GM12891 (cell line): ENCODE data around the gene OR8S1.

DNA sequence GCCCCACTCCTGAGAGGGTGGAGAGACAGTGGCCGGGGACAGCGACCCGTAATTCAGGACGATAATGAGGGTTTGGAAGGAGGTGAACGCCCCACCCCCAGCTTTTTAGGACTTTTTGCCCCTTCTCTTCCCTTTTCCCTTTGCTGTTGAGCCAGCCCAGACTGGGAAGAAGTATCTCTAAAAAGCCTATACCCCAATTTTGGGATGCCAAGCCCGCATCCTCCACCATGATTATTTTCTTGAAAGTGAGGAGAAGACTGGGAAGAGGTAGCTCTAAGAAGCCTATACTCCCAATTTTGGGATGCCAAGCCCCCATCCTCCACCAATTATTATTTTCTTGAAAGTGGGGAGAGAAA, 1.0 kb upstream of the RAPGEF3 start:
- RRBS = no CpG with 5 or more reads among the region's 6 CpGs

DNA sequence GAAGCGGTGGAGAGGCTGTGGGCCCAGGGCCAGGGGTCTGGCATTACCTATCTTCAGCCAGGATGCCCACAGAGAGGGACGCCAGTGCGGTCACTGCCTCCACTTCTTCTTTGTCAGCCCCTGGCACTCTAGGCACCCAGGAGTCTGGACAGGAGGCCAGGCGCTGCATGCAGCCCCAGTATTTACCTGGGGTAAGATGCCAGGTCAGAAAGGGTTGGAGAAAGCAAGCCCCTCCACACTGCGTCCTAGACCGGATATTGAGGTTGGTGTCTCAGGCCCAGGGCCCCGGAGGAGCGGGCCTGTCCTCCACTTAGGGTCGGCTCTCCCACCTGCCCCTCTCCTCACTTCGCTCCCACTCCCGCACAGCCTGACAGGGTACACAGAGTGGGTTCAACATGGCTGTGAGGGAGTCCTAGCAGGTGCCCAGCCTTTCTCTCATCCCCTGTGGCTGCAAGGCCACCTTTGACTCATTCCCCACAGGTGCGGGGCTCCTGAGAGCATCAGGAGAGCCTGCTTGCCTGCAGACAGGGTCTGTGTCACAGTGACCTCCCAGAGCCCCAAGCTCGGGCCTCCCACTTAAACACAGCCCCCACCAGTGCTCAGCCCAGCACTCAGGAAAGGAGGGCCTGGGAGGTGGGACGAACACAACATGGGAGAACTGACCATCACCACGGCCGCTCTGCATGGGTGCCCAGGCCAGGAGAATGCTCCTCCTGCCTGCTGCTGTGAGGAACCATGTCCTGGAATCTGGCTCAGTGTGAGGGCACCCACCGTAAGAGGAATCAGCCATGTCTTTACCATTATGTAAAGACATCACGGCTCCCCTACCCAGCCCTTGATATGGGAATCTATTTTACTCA, 11.2 kb downstream of the SLC48A1 start:
- RRBS = no CpG with 5 or more reads among the region's 18 CpGs

DNA sequence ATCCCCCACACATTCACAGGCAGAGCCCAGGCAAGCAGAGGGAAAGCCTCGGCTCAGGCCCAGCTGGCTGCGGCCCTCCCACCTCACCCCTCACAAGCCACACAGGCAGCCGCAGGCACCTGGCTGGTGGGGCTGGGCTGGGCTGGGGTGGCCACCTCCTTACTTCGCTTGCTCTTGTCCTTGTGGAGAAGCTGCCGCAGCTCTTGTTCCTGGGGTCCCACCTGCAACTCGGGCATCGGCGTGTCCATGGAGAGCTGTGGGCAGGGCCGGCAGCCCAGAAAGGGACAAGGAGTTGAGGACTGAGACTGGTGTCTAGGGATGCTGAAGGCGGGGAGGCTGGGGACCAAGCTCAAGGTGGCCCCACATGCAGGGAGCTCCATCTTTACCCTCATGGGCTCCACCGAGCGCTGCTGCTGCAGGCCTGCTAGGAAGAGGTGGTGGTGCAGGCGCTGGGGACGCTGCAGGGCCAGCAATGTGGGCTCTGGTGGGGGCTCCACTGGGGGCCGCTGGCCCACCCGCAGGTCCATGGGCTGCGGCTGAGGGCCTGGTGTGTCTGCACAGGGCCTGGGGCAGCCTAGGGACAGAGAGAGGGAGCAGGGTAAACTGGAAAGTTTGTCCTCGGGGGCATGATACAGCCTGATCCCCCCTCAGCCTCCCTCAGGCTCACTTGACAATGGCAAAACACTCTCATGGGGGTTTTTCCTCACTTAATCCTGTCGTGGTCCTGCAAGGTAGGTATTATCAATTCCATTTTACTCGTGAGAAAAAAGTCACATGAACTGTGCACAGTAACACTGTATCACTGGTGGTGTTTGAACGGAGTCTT, 21.1 kb downstream of the HDAC7 start:
- RRBS = no CpG with 5 or more reads among the region's 21 CpGs

GRCh38 chr12:47810202-47810430, 9.6 kb downstream of the HDAC7 start:
- RRBS = no CpG with 5 or more reads among the region's 5 CpGs

GRCh38 chr12:47824155-47824931, 4.6 kb upstream of the HDAC7 start:
- RRBS = no CpG with 5 or more reads among the region's 3 CpGs

- RRBS = no CpG with 5 or more reads among the region's 15 CpGs
These were observed 5.5 kb upstream of the HDAC7 start for GRCh38 chr12:47825026-47825843.

DNA sequence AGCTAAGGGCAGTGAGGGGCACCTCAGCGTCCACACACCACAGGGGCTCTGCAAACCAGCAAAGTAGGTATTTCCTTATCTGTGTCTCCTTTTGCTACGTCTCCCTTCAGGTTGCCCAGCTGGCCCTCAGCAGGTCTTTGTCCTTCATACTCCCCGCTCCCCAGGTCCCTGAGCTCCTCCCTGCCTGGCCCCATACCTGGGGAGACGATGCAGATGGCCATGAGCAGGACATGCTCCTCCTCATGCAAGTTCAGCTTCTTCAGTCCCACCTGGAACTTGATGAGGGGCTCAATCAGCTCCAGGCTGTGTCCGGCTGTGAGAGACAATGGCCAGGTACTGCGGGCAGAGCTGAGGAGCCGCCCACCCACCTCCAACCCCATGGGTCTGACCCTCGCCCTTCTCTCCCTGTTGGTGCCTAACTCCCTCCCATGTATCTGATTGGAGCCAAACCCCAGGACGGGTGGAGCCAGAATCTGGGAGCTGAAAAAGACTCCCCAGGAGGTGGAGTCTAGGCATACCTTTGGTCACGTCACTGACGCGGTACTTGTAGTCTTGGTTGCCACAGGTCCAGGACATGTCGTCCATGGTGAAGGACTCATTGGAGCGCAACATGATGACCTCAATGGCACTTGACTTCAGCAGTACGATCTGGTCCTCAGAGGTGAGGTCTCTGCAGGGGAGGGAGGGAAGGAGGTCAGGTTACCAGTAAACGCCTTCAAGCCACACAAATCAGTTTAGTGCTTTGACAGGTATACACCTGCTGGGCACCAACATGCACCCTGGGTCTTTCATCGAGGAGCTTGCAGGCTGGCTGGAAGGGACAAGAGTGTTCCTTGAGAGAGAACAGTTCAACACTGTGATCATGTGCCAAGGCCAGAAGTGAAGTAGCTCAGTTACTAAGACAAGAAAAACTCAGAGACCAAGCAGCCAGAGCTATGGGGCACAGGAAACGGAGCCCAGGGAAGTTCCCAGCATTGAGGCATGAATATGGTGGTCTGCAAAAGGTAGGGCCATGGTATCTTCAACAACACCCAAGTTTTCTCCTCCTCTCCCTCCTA, 26.8 kb upstream of the HDAC7 start:
- RRBS = no CpG with 5 or more reads among the region's 18 CpGs

DNA sequence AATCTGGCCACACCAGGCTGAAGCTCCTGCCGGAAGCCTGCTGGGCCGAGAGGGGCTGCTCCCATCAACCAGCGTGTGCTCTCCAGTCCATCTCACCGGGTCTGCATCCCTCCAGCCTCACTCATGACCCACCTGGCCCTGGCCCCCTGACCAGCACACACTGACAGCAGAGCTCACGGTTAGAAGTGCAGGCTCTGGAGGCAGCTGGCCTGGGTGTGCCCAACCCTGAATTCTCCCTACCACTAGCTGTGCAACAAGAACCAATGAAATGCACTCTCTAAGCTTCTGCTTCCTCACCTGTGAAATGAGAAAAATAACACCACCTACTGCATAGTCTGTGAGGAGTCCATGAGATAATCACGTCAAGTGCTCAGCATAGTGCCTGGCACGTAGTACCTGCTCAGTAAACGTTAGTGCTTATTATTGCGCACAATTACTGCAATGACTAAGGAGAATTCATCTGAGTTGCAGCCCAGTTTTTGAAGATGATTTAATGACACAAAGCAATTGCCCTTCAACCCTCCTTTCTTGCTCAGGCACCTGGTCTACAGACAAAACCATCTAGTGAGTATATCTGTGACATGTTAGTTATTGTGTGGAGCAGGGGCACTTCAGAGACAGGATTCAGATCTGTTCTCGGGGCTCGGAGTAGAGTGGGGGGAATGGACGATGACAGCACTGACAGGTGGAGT, 8.8 kb downstream of the VDR start:
- RRBS = 94% methylated on average over 4 of the region's 12 CpGs

GRCh38 chr12:47900121-47901094, 4.4 kb downstream of the VDR start:
- RRBS = no CpG with 5 or more reads among the region's 9 CpGs

- RRBS = no CpG with 5 or more reads among the region's 15 CpGs
These were observed 3.4 kb downstream of the VDR start for GRCh38 chr12:47901095-47902010.

- RRBS = no CpG with 5 or more reads among the region's 1 CpG
These were observed 757 bp upstream of the SENP1 start for GRCh38 chr12:48106641-48107031.

- RRBS = no CpG with 5 or more reads among the region's 5 CpGs
These were observed 4.9 kb downstream of the CCDC184 start for GRCh38 chr12:48188383-48188797.

GRCh38 chr12:48197413-48198425, 5.4 kb downstream of the OR10AD1 start:
- RRBS = no CpG with 5 or more reads among the region's 42 CpGs

- RRBS = no CpG with 5 or more reads among the region's 5 CpGs
These were observed at the start of gene OR8S1 for GRCh38 chr12:48525400-48525753. Gene OR8S1, plus strand, starts transcription at chr12:48525632.

DNA sequence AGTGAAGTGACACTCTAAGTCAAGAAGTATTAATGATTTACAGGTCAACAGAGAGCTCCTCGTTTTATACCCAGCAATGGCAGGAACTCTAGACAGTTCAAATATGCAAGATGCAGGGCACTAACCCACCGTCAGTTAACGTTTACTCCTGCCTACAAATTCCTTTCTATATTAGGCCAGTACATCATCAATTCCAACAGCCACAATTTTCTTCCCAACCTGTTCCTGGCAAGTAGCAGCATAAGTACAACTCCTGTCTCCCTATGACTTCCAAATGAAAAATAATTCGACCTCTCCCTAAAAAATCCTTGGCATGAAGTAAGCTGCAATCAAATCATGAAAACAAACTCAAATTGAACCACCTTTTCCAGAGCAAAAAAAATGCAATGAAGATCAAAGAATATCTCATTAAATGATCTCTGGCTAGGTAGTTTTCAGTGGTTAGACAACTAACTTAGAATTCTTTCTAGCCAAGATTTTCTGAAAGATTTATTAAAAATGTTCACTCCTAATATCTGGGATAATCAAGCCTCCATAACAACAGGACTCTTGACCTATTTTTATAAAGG, 9.1 kb upstream of the KANSL2 start:
- RRBS = no CpG with 5 or more reads among the region's 4 CpGs

- RRBS = no CpG with 5 or more reads among the region's 3 CpGs
These were observed 6.0 kb upstream of the ADCY6 start for GRCh38 chr12:48794820-48795303.

- RRBS = no CpG with 5 or more reads among the region's 11 CpGs
These were observed 6.7 kb upstream of the ADCY6 start for GRCh38 chr12:48795443-48796185.

DNA sequence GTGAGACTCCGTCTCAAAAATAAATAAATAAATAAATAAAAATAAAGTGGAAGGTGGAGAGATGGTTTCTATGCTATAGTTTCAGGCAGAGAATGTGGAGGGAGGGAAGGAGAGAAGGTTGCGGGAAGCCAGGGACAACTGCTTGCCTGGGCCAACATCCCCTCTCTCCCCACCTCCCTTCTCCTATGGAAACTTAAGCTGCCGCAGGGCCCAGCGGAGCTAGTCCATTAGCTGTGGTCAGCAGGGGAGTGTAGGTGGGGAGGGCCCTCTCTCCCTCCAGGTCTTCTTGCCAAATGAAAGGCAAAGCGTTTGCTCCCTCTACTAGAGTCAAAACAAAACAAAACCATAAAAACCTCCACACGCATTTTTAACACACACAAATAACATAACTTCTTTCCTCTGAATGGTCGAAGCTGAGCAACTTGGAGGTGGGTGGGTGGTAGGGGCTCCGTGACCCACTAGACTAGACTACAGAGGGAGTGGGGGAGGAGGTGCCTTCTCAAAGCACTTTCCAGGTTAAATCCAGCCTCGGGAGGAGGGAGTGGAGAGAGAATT, 4.8 kb upstream of the CACNB3 start:
- RRBS = no CpG with 5 or more reads among the region's 9 CpGs

- RRBS = 2% methylated on average over 30 of the region's 91 CpGs
These were observed 803 bp downstream of the DDN start for GRCh38 chr12:48997982-48999162.

GRCh38 chr12:49057696-49058524, 2.7 kb downstream of the KMT2D start:
- RRBS = no CpG with 5 or more reads among the region's 5 CpGs